ENCODE measurements around the gene SLC38A1.

- PRO-cap, 2 experiments: no peak in any of the 2 experiments
- RAMPAGE, long total RNA, 5 experiments: no peak in any of the 5 experiments
Measured at GRCh38 chr12:46245818-46246907, 22.7 kb downstream of the SLC38A1 start.

DNA sequence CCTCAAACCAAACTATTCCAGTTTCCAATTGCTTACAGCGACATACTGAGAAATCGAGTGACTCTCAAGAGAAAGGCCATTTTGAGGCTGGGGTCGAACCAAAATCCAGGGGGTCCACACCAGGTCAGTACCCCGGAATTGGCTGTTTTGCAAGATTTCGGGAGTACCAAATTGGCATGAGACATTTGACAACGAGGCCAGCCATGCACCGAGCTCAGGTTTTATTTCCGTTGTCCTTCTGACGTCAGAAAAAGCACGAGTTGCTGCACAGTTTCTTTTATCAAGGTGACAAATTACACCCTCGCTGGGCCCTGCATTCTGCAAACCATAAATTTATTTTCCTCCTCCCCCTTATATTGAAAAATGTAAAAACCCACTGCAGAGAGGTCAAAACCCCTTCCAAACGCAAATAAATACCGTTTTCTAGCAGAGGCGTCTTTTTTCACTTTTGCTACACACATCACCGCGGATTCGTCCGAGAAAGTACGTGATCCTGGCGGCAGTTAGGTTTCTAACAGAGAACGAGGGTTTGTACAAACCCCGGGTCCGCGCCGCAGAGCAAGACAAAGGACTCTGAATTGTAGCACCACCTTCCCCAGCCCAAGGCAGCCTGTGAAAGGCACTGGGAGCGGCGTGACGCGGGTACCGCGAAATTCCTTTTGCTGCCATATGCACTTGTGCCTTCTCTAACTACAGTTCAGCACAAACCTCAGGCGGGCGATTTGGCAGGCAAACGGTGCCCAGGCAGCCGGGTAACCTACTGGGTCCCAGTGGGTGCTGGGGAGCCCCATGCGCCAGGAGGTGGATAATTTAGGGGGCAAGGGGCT lies 1.8 kb downstream of the SLC38A1 start:
- PRO-cap, 2 experiments: peak in 2 of 2 experiments; most common plus-strand start position 532 of the sequence (in 1); most common minus-strand start position 513 of the sequence (in 1)
- RAMPAGE, long total RNA, 5 experiments: no peak in any of the 5 experiments

DNA sequence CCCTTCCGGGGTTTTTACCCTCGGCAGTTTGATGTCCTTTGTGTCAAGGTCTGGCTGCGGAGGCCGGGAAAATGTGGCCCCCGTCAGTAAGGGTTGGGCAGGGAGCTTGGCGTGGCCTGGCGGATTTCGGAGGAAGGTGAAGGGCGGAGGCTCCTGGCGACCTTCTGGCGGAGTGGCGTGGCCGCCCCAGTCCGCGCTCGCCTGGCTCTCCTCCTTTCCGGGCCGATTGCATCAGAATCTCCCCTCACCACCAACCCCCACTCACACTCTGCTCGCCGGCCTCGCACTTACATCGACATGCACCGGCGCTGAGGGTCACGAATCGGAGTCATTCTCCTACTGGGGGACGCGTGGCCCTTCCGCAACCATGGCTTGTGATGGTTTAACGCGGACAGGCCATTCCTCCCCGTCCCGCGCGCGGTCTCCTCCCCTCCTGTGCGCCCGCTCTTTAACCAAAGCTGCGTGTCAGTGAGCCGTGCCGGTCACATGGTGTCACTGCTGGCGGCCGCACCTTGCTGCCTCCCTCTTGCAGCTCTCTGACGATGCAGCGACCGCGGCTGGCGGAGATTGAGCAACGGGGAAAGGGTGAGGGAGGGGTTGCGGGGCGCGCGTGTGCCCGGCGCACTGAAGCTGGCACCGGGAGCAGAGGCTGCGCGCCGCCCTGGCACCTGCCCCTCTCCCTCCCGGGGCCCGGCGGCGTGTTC lies at the start of gene SLC38A1:
TSS of gene SLC38A1 (minus strand) at position 470 of the 704 bp plus-strand sequence.
- PRO-cap, 2 experiments: peak in 2 of 2 experiments; most common plus-strand start position 298 of the sequence (in 2); most common minus-strand start position 30 of the sequence (in 1)
- RAMPAGE, long total RNA, 5 experiments: start-site peak on the plus strand in 3 of 5 experiments, centred at positions 498 to 508 of the sequence, 5 to 18 reads per replicate; start-site peak on the minus strand in 3 of 5 experiments, centred at positions 211 to 557 of the sequence, 23 to 1,967 reads per replicate

- PRO-cap, 2 experiments: peak in 1 of 2 experiments; most common plus-strand start chr12:46387200 (in 1); most common minus-strand start chr12:46387047 (in 1)
- RAMPAGE, long total RNA, 5 experiments: no peak in any of the 5 experiments
Measured at GRCh38 chr12:46386310-46387635, 14.2 kb upstream of the SLC38A2 start.

DNA sequence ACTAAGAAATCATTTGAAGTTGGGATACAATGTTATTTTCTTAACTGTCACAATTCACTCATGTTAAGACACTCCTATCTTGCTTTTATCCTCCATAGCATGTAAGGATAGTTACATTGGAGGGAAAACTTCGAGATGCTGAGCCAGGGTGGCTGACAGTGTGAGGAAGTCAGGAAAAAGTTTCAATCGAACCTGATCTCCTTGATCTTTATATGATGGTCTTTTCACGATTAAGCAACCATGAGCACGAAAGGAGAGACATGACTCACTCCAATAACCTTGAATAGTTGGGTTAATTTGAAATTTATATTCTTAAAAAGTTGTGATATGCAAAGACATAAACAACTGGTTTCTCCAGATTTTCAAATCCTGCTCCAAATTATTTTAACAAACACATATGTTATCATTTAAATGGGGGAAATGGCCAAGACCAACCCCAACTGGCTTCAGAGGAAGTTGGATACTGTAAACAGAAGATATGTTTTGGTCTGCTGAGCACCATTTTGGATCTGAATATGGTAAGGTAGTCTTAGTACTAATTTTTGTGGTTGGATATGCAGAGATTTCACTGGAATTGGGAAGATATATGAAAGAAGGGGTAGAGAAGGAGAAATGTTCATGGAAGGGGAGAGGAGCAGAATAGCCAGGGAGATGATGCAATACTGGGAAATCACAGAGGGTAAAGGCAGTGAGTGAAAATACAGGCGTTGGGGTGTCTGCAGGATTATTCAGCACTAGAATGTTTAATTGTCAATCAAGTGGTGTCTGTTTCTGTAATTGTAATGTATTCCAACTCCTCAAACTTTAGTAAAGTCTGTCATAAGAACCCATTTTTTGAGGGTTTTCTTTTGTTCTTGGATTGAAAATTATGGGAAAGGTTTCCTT lies 185.2 kb upstream of the SLC38A2 start:
- PRO-cap, 2 experiments: no peak in any of the 2 experiments
- RAMPAGE, long total RNA, 5 experiments: no peak in any of the 5 experiments

DNA sequence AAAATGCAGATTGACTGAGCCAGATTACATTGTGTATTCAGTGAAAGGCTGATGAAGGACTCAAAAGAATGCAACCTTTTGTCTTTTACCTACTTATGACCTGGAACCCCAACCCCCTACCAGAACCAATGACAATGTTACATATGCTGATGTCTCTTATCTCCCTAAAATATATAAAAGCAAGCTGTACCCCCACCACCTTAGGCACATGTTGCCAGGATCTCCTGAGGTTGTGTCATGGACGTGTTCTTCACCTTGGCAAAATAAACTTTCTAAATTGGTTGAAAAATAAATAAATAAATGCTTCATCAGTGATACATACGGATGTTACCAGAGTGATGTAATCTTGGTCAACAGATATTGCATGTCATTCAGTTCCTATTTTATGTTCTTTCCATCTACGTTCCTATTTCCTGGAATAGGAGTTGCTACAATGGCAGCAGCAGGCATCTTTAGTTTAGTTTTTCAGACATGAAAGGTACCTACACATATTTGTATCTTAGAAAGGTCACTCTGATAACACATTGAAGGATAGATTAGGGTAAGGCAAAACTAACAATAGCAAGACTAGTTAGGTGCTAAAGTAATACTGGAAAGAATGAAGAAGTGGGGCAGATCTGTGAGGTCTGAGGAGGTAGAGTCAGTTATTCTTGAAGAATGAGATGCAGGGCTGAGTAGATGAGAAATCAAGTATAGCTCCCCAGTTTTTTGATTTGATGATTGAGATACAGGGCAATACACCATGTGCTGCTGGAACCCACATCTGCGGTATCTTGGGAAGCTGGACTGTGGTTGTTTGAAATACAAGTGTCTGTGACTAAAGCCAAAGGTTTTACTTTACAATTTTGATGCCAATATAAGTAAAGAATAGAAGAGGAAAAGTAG lies 189.7 kb upstream of the SLC38A2 start:
- PRO-cap, 2 experiments: no peak in any of the 2 experiments
- RAMPAGE, long total RNA, 5 experiments: no peak in any of the 5 experiments

GRCh38 chr12:46659669-46660345 lies 166.0 kb downstream of the SLC38A4 start:
- PRO-cap, 2 experiments: peak in 2 of 2 experiments; most common plus-strand start chr12:46660099 (in 2); most common minus-strand start chr12:46659899 (in 2)
- RAMPAGE, long total RNA, 5 experiments: no peak in any of the 5 experiments

GRCh38 chr12:46660809-46661010 lies 165.1 kb downstream of the SLC38A4 start:
- PRO-cap, 2 experiments: peak in 1 of 2 experiments; most common plus-strand start chr12:46660958 (in 1)
- RAMPAGE, long total RNA, 5 experiments: no peak in any of the 5 experiments

- PRO-cap, 2 experiments: no peak in any of the 2 experiments
- RAMPAGE, long total RNA, 5 experiments: no peak in any of the 5 experiments
Measured at GRCh38 chr12:46958589-46959064, 120.8 kb upstream of the PCED1B start.

DNA sequence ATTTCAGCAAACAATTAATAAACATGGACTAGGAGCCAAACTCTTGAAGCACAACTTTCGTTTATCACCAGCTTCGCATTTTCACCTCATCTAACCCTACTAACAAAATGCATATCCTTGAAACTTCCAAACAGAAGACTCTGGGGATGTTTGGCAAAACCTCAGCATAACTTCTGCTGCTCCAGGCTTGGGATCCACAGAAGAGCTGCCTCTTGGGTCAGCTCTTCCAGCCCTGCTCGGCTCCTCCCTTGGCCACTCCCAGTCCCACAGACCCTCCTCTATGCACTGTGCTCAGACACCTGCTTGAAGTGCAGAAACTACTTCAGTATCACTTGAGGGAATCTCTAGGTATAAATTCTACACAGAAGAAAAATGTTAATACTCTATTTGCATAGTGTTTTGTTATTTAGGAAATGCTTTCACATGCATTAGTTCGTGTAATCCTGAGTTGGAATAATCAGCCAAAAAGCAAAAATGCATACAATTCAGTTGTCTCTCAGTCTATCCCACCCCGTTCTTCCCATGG lies 110.0 kb upstream of the AMIGO2 start:
- PRO-cap, 2 experiments: no peak in any of the 2 experiments
- RAMPAGE, long total RNA, 5 experiments: no peak in any of the 5 experiments

DNA sequence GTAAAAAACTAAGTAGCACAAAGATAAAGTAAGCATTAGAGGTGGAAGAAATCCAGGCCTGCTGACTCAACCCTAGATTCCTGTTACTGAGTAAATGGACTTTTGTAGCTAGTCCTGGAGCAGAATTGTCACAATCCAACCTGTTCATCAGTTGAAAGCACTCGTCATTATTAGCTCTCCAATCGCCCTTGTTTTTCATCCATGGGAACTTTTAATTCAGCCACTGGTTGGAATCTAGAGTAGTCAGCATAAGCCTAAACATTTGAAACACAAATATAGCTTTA lies 139.5 kb upstream of the AMIGO2 start:
- PRO-cap, 2 experiments: no peak in any of the 2 experiments
- RAMPAGE, long total RNA, 5 experiments: no peak in any of the 5 experiments

DNA sequence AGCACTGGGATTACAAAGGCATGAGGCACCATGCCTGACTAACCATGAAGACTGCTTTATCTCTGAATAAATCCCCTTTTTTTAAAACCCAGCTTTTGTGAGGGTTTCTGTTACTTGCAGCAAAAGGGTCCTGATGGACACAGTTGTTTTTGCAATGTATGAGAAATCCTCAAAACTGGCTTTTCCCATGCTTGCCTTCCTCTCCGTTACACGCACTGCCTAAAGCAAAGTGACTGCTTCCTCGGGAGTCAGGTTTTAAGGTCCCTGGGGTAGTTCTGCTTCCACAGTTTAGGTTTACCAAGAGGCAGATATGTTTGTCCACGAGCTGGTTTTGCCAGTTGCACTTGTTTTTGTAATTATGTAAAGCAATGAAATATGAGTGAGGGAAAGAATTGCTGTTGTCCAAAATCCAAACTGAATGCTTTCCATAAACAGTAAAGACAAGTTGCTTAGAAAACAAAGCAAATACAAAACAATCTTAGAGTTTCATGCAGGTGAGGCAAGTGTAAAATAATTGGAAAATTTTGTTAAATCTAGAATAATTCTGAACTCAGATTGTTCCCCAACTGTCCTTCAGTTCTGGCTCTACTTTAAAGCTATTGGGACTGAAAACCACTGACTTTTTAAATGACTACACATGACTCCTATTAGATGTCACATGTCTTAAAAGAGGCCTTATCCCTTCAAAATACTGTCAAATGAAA lies 290.7 kb upstream of the AMIGO2 start:
- PRO-cap, 2 experiments: no peak in any of the 2 experiments
- RAMPAGE, long total RNA, 5 experiments: no peak in any of the 5 experiments

- PRO-cap, 2 experiments: no peak in any of the 2 experiments
- RAMPAGE, long total RNA, 5 experiments: no peak in any of the 5 experiments
Measured at GRCh38 chr12:47473188-47473387, 232.7 kb downstream of the RPAP3 start.

- PRO-cap, 2 experiments: peak in 1 of 2 experiments; most common plus-strand start chr12:47591623 (in 1)
- RAMPAGE, long total RNA, 5 experiments: no peak in any of the 5 experiments
Measured at GRCh38 chr12:47591542-47591799, 114.4 kb downstream of the RPAP3 start.

DNA sequence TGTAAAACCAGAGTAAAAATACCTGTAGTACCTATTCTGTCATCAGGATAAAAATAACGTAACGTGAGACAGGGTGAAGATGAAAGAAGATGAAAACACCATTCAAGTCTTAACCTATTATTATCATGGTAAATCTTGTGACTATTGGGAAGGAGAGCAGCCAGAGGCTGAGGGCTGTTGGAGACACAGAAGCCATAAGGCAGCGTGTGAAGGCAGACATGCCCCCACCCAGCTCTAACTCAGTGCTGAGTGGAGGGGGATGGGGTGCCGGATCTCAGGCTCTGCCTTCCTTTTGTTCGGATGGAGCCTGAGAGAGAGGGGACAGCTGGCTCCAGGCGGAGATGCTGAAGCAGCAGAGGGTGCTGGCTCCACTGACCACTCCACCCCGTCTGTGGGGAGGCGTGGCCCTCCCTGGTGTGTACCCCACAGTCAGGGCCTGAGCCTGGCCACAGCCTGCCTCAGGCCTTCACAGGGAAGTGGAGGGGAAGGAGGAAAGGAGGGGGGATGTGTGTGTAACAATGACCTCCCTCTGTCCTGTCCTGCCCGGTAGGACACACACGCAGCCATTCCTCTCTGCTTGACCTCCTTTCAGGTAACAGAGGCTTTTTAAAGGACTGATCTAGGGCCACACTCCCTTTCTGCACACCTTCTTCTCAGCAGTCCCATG lies 9.4 kb upstream of the ENDOU start:
- PRO-cap, 2 experiments: no peak in any of the 2 experiments
- RAMPAGE, long total RNA, 5 experiments: no peak in any of the 5 experiments

DNA sequence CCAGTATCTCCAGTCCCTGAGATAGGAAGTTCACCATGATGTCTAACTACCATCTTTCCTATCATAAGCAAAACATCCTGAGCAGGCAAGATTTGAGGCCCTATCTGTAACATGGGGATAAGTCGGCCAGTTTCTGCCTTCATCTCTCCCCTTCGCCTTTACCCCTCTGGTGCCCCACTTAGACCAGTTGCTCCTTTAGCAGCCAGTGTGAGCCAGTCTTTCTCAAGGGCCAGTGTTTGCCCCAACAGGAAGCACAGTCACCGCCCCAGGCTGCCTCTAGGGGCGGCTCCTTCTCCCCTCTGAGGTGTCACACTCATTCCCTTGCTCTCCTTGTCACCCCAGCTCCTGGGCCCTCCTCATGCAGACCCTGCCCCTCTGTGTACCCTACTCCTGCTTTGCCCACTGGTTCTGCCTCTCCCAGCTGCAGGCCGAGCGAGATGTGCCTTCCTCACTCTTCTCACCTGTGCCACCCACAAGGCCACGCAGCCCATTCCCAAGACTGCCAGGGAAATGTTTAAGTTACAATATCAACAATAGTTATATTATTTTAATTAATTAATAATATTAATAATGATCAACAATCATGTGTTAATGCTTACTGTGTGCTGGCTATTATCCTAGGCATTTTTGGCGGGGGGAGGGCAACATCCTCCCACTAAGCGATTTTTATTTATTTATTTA lies 10.7 kb downstream of the HDAC7 start:
- PRO-cap, 2 experiments: no peak in any of the 2 experiments
- RAMPAGE, long total RNA, 5 experiments: no peak in any of the 5 experiments

- PRO-cap, 2 experiments: peak in 1 of 2 experiments; most common minus-strand start chr12:47816594 (in 1)
- RAMPAGE, long total RNA, 5 experiments: no peak in any of the 5 experiments
Measured at GRCh38 chr12:47816386-47816681, 3.4 kb downstream of the HDAC7 start.

DNA sequence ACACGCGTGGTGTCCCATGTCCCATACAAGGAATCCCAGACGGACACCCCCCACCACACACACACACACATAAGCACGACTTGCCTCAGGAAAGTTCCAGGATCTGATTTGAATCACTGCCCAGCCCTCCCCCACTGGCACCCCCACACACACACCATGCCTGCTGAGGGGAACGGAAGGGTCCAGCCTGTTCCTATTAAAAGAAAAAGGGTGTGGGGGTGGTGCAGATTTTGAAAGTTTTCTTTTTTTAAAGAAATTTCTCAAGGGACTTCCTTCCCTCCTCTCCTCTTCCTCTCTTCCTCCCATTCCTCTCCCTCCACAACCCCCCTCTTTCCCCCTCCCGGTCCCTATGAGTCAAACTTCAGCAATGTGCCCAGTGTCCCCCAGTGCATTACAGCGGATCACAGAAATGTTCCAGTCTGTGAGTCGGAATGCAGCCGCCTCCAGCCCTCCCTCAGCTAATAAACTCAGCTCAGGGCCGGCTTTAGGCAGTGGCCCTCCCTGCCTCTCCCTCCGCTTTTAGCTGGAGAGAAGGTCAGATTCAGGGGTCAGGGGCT lies 774 bp upstream of the HDAC7 start:
- PRO-cap, 2 experiments: peak in 2 of 2 experiments; most common plus-strand start position 417 of the sequence (in 1); most common minus-strand start position 105 of the sequence (in 1)
- RAMPAGE, long total RNA, 5 experiments: start-site peak on the minus strand in 1 of 5 experiments, centred at positions 29 to 235 of the sequence, 12 to 16 reads per replicate

- PRO-cap, 2 experiments: peak in 1 of 2 experiments; most common plus-strand start chr12:47821291 (in 1); most common minus-strand start chr12:47821126 (in 1)
- RAMPAGE, long total RNA, 5 experiments: no peak in any of the 5 experiments
Measured at GRCh38 chr12:47820956-47821661, 1.4 kb upstream of the HDAC7 start.

- PRO-cap, 2 experiments: peak in 1 of 2 experiments; most common plus-strand start chr12:47825338 (in 1); most common minus-strand start chr12:47825235 (in 1)
- RAMPAGE, long total RNA, 5 experiments: no peak in any of the 5 experiments
Measured at GRCh38 chr12:47825026-47825843, 5.5 kb upstream of the HDAC7 start.

Data from thyroid gland (tissue), 7 donors.